ENCODE measurements around a stretch of chr10.

- PRO-cap = no peak
These were observed 1.5 kb downstream of the EIF4EBP2 start for GRCh38 chr10:70405124-70406231.

DNA sequence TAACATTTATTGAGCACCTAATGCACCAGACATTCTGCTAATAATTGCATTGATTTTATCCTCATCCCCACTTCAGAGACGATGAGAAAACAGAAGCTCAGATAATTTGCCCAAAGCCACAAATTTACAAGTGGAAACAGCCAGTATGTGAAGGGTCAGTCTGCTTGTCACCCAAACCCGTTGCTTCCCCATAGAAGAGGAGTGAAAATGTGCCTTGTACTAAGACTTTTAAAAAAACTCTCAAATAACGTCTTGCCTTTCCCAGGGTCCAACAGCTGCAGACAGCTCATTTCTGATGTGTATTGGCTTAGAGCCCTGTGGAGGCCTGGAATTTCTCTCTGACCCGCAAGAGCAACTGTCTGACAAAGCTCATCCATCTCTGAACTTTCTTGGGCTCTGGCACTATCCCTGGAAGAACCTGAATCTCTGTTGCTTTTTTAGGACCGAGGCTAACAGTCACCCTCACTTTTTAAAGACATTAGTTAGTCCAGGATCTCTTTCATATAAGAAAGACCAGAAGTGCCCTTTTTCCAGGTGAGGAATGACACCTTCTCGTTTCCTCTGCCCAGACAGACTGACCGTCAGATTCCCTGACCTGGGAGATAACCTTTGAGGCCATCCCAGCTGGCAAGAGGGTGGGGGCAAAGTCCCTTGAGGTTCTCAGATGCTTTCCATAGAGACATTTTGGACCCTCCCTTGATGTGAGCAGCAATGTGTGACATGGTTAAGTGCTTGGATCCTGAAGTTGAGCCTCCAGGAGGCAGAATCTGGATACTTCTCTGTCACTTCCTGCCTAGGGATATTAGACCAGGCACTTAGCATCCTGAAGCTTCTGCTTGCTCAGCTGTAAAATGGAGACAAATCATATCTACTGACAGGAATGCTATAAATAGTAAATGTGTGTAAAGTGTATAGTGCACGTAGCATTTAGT, 4.4 kb upstream of the NODAL start:
- PRO-cap = no peak

- PRO-cap = no peak
These were observed 4.9 kb upstream of the ADAMTS14 start for GRCh38 chr10:70667219-70667952.

GRCh38 chr10:70817575-70817819, 1.7 kb downstream of the SGPL1 start:
- PRO-cap = no peak

DNA sequence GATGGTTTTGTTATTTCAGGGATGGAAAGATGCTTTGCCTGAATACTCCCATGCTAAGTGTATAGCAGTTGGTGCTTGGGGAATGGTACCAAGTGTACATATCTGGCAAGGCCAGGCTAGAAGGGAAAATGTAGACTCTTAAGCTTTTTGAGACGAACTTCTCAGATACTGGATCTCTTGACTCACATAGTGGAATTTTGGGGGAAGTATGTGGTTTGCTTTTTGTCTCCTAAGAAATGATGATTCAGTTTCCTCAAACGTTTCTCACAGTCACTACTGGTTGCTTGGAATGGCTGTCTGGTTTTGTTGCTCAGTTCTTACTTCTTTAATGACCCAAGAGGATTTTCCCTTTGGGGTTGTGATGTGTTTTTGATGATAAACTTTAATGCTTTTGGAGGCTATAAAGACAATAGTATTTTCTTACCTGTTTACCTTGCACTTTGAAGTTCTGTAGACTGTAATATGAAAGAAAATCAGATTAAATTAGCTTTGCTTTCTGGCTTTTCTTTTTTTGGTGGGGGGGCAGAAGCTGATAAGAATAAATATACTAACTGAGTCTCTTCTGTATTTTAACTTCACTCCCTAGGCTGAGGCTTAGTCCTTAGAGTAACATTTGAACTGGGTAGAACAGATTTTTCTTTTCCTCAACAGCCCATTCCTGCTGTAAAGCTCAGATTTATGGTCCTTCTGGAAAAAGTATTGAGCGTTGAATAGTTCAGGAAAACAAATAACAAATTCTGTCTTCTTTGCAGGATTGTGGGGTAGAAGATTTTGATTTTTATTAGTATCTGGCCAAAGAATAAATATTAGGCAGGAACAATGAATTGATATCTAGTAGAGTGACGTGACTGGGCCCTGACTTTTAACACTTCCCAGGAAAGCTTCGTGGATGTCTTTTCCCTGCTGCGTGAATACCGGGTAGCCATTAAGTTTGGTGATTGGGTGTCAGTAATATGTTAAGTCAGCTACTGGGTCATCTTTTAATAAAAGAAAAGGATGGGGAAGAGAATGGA, 17.7 kb downstream of the SGPL1 start:
- PRO-cap = no peak

GRCh38 chr10:70862424-70862756, 26.0 kb downstream of the PCBD1 start:
- PRO-cap = no peak

- PRO-cap = no peak
These were observed 2.6 kb upstream of the PCBD1 start for GRCh38 chr10:70890912-70891410.

GRCh38 chr10:71217820-71218561, 5.6 kb downstream of the UNC5B start:
- PRO-cap = unidirectional peak, minus-strand start at chr10:71217885

DNA sequence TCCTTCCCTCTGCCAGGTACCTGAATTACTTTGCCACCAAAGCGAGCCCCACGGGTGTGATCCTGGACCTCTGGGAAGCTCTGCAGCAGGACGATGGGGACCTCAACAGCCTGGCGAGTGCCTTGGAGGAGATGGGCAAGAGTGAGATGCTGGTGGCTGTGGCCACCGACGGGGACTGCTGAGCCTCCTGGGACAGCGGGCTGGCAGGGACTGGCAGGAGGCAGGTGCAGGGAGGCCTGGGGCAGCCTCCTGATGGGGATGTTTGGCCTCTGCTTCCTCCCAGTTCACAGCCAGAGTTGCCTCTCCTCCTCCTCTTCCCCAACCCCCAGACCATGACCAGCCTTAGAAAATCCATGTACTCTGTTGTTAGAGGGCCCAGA, 20.0 kb upstream of the SLC29A3 start:
- PRO-cap = no peak

DNA sequence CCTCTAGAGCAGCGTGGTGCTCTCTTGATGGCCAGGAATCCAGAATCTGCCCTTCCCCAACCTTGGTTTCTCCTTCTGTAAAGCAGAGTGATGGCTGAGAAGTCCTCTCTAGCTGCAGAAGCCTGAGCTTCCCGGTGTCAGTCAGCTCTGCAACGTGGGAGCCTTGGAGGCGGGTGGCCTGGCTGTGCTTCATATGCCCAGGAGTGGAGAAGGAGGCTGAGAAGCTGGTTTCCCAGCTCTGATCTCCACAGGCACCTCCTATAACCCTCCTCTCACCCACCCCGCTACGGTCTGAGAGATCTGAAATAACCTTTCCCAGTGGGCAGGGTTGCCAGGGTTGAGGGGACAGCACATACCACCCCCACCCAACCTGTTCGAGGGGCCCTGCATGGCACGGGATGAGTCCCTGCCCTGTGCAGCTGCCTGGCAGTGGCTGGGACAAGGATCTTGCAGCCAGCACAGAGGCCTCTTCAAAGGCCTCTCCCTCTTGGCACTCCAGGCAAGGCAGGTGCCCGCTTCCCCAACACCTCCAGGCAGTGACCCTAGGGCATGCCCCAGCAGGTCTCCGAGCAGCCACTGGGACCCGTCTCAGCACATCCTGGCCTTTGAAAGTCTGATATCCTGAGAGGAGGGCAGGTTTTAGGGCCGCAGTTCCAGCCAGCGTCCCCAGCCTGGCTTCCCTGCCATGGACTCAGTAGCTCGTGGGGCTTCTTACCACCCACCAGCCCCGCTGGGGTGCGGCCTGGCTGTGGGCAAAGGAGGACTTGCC, 18.3 kb upstream of the SLC29A3 start:
- PRO-cap = no peak

DNA sequence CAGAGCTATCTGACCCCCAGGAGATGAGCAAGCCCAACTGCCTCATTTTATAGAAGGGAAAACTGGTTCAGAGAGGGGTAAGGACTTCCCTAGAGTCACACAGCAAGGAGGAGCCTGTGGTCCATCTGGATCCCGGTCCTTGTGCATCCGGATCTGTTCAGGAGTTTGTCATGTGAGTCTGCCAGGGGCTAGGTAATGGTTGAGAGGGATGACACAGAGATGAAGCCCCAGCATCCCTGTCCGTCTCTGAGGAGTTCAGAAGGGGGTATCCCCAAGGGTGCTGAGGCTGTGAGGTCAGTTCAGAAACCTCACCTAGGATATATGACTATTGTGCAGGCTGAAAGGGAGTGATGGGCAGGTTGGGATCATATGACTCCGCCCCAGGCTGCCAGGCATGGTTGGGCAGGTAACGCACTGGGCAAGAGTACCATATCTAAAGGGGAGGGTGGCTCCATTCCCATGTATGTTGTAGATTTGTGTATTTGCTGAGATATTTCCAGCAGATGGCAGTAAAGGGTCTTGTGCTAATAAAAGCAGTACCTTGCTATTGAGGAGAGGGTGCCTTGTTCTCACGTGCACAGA, 16.0 kb upstream of the SLC29A3 start:
- PRO-cap = no peak

- PRO-cap = no peak
These were observed 19.9 kb downstream of the SLC29A3 start for GRCh38 chr10:71338877-71339466.

DNA sequence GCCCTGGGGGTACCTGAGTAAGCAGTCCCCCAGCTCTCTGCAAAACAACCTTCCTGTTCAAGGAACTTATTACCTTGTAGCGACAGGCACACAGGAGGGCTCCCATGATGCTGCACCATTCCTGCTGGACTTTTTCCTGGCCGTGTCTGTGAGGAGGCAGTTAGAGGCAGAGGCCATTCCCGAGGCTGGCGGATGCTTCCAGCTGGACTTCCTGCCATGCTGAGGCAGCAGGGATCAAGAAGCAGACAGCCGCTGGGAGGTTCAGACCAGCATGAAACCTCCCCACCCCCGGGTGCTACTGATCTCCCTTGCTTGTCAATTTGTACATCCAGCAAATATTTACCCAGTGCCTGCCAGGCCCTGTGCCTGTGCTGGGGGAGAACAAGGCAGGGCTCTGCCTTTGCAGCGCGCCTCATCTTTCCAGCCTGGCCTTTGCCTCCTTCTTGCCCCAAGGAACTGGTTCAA, 28.8 kb downstream of the SLC29A3 start:
- PRO-cap = no peak

DNA sequence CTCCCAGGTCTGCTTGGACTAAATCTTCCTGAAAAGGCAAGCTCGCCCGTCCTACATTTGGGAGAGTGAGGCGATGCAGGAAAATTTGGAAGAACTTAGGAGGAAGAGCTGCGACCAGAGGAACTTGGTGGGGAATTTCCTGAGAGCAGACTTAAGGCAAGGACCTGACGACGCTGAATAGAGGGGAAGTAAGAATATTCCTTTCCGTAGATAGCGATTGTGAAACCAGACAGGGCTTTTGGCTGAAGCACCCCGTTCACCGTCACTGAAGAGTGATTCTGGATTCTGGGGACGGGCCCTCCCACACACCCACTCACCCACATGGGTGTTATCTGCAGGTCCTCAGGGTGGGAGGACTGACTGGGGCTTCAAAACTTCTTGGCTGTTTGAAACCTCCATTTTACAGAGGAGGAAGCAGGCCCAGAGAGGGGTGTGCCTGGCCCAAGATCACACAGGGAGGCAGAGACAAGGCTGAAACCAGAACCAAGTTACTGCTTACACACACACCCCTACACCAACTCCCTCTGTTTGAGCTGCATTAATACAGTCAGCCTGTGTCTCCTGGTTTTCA, 37.3 kb upstream of the CDH23 start:
- PRO-cap = no peak

- PRO-cap = no peak
These were observed 78.4 kb downstream of the CDH23 start for GRCh38 chr10:71475147-71475513.

DNA sequence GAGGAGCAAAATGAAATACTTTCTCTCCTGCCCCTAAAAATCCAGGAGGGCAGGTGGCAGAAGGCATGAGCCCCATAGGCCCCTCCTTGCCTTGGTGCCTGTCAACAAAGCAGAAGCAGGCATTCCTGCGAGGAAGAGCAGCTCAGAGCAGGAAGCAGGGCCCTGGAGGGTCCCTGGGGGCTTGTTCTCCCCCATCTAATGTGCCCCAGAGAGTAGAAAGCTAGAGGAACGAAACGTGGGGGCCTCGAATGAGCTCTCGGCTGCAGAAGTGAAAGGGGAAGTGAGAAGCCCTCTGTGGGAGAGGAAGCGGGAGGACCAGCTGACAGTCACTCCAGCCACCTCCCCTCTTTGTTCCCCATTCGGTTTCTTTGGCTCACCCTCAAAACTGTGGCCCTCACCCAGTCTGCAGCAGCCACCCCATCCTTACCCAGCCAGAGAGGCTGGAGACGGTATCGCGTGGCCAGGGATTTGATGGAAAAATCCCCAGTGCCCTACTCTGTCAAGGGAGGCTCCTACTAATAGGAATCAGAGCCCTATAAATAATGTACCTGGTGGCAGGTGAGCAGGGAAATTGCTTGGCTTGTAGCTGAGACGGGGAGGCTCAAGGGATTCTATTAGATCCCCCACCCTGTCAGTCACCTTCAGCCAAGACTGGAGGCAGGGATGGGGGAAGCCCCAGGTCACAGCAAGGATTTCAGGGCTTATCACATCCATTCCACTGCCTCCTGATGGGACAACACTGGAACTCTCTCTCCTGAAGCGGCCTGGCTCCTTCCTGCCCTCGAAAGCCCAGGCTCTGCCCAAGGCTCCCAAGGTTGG, 24.9 kb downstream of the C10orf105 start:
- PRO-cap = no peak

DNA sequence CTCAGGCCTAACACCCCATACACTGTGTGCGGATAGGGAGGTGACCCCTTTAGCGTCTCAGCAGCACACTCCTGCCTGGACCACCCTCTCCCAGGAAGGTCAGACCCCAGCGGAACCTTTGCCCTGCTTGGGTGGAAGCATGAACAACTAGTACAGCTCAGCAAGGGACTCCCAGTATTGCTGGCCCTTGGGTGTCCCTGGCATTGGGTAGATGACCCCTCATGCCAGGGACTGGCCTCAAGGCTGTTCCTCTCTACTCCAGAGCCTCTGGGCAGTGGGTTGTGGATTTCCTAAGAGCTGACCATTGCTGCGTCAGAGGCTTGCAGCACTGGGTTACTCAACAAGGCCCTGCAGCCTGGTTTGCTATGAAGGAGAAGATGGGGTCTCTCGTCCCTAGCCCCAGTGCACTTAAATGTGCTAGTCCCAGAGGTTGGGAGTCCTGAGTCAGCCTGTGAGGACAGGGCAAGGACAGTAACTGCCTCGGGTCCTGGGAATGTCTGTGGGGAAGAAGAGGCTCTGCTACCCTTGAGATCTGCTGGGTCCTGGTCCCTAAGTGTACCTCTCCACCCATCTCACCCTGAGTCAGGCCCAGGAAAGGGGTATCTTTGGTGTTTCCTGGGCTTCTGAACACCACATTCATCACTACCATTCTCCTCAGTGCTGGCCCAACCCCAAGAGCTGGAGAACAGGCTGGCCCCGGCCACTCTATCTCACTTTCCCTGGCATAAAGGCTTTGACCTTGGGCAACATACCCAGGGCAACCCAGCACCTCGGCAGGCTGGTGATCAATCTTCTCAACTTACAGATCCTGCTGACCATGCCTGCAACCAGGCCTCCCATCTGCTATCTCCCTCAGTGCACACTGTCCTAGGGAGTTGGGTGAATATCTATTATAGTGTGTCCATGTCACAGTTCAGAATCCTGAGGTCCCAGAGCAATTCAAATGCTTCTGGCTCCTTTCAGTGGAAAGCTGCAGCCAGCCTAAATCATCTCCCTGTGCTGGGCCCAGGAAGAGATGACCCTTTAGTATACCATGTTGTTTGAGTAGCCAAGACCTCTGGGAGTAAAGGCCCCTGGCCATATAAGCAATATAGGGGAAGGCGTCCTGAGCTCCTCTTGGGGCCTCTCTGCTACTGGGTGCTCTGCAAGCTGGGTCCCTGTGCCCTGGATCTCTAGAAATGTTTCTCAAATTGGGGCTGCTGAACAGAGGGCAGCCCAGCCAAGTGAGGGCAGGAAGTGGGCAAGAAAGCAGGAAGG, 2.2 kb downstream of the VSIR start:
- PRO-cap = no peak

GRCh38 chr10:71811289-71811984, 38.1 kb upstream of the VSIR start:
- PRO-cap = no peak

DNA sequence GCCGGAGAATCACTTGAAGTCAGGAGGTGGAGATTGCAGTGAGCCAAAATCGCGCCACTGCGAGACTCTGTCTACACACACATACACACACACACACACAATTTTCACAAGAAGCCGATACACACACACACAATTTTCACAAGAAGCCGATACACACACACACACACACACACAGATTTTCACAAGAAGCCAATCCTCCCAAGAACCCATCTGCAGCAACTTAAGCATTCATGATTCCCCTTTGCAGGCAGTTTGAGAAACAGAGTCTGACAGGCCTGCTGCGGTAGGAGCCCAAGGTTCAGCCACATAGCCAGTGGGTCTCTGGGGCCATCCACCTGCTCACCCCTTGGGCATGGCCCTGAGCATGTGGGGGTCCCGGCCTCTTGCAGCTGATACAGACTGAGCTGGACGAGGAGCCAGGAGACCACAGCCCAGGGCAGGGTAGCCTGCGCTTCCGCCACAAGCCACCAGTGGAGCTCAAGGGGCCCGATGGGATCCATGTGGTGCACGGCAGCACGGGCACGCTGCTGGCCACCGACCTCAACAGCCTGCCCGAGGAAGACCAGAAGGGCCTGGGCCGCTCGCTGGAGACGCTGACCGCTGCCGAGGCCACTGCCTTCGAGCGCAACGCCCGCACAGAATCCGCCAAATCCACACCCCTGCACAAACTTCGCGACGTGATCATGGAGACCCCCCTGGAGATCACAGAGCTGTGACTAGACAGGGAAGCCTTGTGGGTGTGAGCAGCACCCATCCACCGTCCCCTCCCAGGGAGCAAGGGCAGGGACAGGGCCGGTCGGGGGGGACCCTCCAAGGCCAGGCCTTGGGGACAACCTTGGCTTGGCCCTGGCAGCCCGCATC, 36.3 kb downstream of the PSAP start:
- PRO-cap = no peak

GRCh38 chr10:71817809-71818282, 33.2 kb downstream of the PSAP start:
- PRO-cap = no peak

All from ReNcell CX (cell line).